Sternocleidomastoid (tissue), 1 donor: Measurements from ENCODE around the genes NFAT5 and NQO1.

DNA sequence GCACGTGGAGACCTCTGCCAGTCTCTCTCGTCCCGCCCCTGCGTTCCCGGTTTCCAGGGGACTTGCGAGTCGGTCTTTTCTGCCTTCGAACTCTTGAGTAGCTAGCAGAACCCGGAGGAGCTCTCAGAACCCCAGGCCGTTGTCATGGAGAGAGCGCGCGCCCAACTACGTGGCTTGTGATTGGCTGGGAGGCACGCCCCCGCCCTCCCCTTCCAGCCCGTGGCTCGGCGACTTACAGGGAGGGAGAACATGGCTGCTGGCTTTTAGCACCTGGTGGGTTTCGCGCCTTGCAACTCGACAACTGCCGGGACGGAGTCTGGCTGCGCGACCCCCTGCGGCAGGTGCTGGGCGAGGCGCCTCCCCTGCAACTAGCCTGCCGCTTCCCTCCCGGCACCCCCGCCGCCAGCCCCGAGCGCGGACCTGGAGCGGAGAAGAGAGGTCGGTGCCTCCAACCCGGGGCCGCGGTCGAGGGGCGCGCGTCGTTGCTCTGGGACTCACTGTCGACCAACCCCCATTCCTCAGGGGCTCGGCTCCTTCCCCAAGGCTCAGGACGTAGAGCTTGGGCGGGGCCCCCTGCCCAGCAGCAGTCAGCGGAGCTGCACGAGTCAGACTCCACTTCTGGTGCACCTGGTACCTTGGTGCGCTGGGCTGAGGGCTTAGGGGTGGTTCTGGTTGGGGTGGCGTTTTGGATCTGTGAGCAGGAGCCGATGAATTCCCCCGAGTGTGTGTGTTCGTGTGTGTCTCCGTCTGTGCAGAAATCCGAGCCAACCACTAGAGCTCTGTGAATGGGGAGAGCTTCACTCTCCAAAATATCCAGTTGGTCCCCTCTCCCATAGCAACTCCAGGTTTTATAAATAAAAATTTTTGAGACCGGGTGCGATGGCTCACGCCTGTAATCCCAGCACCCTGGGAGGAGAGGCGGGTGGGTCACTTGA is 8.9 kb upstream of the ZFP90 start:
- PRO-cap = bidirectional peak, plus-strand start at position 215 of the sequence, minus-strand start at position 93 of the sequence

- PRO-cap = no peak
These were observed 14.8 kb upstream of the CDH1 start for GRCh38 chr16:68722056-68722975.

DNA sequence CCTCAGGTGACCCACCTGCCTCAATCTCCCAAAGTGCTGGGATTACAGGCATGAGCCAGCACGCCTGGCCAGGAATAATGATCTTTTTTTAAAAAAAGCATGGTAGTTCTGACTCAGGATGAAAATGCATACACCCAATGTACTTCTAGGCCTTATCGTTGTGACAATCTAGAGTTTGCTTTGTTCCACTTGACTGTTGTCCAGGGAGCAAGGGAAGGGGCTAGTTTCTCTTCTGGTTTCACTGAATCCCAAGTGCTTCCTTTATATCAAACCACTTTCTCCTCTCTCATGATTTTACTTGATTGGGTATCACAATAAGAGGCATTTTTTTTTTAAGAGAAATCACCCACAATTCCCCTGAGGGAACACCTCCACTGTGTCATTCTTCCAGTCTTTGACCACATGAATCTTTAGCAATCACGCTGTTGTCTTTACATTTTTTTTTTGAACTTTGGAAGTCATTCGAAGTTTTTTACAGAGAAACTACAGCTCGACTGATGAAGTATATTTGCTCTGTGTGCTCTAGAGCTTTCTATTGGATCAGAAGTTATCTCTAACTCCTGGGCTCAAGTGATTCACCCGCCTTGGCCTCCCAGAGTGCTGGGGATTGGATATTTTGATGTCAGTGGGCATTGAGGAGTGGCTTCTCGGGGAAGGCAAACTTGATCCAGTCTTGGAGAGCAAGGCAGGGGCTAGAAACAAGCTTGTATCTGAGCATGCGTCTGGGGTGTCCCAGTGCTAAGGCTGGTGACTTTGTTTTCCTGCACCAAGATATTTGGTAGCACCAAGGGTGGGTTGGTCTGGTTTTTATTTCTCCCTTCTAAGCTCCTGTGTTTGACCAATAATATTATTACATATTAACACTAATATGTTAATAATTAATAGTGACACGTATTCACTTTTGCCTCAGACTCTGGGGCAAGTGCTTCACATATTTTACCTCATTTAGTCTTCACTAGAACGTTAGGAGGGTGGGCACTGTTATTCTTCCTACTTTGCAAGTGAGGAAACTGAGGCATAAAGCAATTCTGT is 3.1 kb downstream of the CDH1 start:
- PRO-cap = no peak

GRCh38 chr16:68757489-68757946 is 20.4 kb downstream of the CDH1 start:
- PRO-cap = no peak

- PRO-cap = no peak
These were observed 30.2 kb upstream of the TANGO6 start for GRCh38 chr16:68813142-68813545.

- PRO-cap = no peak
These were observed 19.9 kb upstream of the TANGO6 start for GRCh38 chr16:68823159-68824005.

- PRO-cap = no peak
These were observed 119.6 kb upstream of the HAS3 start for GRCh38 chr16:68985746-68986436.

DNA sequence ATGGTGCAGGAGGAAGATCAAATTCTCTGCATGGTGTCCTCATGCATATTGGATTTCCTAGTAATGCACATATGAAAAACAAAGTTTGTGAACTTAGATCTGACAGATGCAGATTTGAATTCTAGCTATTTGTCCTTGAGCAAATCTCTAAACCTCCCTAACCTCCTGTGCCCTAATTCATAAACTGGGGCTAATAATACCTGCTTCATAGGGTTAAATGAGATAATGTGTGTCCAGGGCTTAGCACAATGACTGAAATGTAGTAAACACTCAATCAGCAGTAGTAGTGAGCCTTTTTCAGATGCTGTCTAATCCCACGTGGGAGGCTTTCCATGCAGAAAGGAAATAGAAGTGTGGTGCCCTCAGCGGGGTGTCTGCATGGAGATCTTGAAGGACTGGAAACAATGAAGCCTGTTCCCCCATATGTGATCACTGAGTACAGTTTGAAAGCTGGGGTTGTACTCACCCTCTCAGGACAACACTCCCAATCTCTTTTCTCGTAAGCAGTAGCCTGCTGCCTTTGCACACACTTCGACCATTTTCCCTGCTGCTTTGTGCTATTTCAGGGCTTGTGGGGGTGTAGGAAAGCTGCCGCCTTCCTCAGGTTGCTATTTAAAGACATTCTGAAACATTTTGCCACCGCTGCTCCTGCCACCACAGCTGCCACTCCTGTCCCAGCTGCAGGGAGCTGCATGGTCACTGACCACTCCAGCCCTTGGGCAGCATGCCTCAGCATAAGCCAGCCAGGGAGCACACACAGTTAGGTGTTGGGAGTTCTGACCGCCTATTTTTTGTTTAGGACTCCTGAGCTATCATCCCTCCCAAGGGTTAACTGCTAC is 40.7 kb upstream of the HAS3 start:
- PRO-cap = no peak

GRCh38 chr16:69131237-69132411 is 764 bp downstream of the CHTF8 start:
- PRO-cap = unidirectional peak, plus-strand start at chr16:69131575; bidirectional peak, plus-strand start at chr16:69132352, minus-strand start at chr16:69132159

- PRO-cap = no peak
These were observed 15.6 kb upstream of the SNTB2 start for GRCh38 chr16:69171327-69171747.

DNA sequence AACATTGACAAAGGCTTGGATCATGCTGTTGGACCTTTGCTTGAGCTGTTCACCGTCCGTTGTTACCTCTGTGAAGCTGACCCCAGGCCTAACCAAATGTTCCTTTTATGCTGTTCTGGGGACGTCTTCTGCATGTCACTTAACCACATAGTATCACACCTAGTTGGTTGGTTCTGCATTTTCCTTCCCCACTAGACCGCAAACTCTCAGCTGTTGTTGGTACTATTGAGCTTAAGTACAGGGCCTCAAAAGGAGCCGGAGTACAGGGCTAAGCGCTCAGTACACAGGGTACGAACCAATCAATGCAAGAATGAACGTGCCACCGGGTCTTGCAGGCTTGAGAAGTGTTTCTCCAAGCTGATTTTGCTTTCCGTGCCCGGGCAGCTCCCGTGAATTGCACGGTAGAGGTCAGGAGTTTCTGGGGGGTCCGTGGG is 439 bp upstream of the SNTB2 start:
- PRO-cap = no peak

DNA sequence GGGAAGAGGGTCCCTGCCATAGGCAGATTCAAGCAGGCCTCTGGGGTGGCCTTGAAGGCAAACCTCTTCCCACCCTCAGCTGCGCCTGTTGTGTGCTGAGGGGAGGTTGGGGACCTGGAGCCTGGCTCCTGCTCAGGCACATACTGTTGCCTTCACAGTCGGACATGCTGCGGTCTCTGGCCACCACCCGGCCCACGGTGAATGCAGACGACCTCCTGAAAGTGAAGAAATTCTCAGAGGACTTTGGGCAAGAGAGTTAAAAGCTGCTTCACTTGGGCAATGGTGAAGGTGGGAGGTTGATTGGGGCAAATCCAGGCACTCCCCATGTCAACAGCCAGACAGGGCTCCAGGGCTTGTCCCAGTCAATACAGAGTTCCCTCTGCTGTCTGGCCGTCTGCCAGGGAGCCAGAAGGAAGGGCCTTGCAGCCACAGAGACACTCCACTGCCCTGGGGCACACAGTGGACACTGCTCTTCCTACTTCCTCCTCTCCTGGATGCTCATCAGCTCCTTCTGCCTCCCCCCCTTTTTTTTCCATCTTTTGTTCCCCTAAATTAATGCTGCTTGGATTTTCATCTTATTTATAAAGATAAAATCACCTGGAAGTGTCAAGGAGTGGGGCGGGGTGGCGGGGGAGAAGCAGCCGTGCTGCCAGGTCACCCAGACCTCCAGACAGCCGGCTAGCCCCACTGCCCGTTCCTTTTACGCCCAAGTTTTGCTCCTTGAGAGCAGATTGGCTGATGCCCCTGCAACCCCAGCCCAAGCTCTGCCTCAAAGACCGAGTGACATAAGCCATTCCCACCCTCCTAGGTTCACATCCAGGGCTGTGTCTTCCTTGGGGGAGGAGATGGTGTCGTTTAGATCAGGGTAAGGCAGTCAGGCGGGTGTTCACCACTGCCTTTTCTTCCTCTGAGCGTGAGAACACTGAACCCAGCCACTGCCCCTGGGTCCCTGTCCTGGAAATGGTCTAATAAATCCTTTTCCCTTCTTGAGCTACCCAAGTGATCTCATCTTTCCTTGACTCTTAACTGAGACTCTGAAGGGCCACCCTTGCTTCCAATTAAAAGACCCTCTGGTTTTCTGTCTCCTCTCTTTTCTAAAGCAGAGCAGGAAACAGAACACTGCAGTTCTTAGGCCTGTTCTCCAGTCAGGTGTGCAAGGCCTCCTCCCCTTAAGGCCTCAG is 5.9 kb downstream of the PDF start:
- PRO-cap = no peak

- PRO-cap = no peak
These were observed 3.9 kb downstream of the PDF start for GRCh38 chr16:69326098-69327244.

GRCh38 chr16:69343153-69343568 is 3.6 kb downstream of the NIP7 start:
- PRO-cap = no peak

GRCh38 chr16:69367971-69368881 is 16.6 kb upstream of the TMED6 start:
- PRO-cap = no peak

GRCh38 chr16:69521624-69522173 is 44.1 kb upstream of the NFAT5 start:
- PRO-cap = unidirectional peak, plus-strand start at chr16:69521969

GRCh38 chr16:69565327-69566087 is at the start of gene NFAT5:
NFAT5 (plus strand) TSS chr16:69565966.
- PRO-cap = bidirectional peak, plus-strand start at chr16:69565974, minus-strand start at chr16:69565780

DNA sequence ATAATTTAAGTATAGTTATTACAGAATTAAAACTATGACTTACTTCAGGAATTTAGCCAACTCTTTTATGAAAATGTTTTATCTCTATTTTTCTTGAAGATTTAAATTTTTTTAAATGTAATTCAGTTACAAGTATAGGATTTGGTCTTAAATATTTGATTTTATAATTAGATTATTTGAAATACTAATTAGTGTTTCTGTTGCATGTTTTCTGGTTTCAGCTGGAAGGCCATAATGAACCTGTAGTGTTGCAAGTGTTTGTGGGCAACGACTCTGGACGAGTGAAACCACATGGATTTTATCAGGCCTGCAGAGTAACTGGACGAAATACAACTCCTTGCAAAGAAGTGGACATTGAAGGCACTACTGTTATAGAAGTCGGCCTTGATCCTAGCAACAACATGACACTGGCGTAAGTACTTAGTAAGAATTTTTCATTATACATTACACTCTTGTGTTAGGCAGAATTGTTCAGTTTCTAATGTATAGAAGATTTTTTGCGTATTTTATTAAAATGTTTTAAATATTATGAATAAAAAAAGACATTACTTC is 70.9 kb downstream of the NQO1 start:
- PRO-cap = no peak

- PRO-cap = no peak
These were observed 15.5 kb downstream of the NQO1 start for GRCh38 chr16:69710610-69711531.

GRCh38 chr16:69726055-69727204 is at the start of gene NQO1:
NQO1 (minus strand) TSS chr16:69726560.
- PRO-cap = bidirectional peak, plus-strand start at chr16:69726548, minus-strand start at chr16:69726439; unidirectional peak, plus-strand start at chr16:69727015